Measurements from ENCODE around the gene RBBP9.

DNA sequence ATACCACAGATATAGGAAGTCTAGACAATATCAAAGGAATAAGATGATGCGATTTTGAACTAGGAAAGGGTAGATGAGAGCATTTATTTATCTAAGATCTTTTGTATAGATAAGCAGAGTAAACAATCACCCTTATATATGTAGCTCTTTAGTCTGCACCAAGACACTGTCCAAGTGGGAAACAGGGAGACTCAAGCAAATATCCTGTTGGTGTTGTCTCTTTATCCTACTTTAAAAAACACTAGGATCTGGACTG lies 587.0 kb upstream of the FLRT3 start:
- PRO-cap: no peak

DNA sequence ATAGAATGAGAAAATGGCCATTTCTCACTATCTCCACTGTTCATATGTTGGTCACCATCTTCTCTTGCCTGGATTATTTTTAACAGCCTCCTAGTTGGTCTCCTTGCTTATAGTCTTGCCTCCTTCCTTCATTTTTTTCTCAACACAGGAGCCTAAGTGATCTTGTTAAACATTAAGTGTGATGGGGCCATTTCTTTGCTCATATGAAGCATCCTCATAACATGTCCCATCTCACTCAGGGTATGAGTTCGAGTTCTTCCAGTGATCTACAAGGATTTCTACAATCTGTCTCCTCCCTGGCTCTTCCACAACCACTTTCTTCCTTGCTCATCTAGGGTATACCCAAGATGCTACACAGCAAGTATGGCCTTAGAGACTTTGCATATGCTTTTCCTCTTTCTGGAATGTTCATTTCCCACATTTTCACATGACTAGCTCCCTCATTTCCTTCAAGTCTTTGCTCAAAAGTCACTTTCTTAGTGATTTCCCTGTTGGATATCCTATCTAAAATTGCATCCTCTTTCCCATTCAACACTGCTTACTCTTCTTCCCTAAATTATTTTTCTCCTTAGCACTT lies 233.4 kb downstream of the KIF16B start:
- PRO-cap: no peak

DNA sequence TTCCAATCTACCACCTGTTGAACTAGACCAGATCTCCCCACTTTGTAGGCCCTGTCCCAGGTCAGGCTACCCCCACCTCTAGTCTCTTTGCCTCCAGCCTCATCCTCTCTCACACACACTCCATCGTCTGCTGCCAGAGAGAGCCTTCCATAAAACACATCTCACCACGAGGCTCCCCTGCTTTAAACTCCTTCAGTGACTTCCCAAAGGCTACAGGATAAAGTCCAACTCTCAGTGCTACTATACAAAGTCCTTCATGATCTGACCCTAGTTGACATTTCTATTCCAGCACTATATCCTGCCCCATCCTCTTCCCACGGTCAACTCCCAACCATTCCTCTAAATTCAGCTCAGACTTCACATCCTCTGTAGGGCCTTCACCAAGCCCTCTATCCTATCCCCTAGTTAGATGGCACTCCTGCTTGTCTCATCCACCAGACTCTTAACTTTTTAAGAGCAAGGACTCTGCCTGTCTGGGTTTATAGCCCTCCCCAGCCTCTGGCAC lies 36.2 kb downstream of the KIF16B start:
- PRO-cap: no peak

GRCh38 chr20:16607556-16608132 lies 34.4 kb upstream of the KIF16B start:
- PRO-cap: no peak

- PRO-cap: no peak
These were observed 24.2 kb upstream of the PCSK2 start for GRCh38 chr20:17202525-17203218.

DNA sequence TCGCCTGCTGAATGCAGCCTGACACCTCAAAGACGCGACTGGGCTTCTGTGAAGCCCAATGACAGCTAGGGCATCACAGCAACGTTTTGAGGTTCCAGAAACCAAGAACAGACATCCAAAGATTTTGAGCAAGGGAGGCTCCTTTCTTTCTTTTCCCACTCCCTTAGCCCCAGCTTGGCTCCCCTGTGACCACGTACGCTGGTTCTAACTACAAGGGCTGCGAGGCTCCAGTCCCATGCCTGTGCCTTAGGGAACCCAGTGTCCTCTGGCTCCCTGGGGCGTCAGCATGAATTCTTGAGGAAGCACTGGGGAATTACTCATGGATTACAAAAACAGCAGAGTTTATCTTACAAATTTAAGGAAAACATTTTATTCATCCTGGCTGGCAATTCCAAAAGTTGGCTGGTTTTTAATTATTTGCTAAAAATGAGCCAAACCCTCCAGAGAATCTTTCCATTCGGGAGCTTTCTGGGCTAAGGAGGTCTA lies 99.7 kb downstream of the BFSP1 start:
- PRO-cap: no peak

DNA sequence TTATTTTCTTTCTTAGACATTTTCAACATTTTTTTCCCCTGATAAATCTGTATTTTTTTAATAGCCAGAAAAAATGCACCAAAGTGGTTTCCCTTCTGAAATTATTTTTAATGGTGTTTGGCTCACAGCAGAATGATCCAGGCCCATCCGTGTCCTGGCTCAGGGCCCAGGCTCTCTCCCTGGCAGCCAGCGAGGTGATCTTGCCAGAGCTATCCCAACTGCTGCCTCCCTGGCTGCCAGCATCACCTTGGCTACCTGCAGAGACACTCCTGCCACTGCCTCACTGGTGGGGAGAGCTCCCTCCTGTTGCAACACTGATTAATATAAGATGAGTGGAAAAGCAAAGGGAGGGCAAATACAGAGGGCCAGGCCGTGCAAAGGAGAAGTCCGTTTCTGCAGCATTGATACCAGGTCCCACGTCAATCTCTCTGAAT lies 13.0 kb upstream of the DSTN start:
- PRO-cap: no peak

- PRO-cap: no peak
These were observed 50.2 kb downstream of the BANF2 start for GRCh38 chr20:17749858-17750489.

DNA sequence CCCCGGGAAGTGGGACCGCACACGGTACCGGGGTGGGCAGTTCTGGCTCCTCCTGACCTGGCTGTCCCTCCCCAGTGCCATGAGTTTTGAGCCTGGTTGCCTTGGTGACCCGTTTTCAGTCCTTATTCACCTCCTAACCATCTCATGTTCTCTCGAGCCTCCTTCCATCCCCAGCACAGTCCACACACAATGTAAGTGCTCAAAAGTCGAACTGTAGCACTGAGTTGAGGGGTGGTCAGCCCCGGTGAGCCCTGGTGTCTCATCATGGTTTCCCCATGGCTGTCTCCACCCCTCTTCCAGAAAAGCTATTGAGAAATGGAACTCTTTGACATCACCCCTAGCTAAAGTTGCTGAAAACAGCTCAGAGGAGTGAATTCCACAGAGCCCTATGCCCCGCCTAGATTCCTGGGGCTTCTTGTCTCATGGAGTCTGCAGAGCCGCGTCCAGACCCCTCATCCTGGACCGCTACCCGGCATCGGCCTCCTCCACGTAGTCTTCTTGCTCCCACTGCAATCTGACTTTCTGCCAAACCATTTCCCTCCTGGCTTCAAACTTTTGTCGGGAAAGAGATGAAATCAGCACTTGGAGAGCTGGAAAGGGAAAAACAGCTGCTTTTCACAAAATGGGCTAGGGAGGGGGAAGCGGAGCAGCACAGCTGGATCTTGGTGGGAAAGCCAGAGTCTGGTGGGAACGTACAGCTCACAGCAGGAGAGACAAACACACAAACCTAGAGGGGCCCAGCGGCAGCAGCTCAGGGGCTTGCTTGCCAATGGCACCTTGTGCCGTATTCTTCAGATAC lies 132.3 kb downstream of the SNX5 start:
- PRO-cap: no peak

GRCh38 chr20:17875247-17875733 lies 93.3 kb downstream of the SNX5 start:
- PRO-cap: no peak

DNA sequence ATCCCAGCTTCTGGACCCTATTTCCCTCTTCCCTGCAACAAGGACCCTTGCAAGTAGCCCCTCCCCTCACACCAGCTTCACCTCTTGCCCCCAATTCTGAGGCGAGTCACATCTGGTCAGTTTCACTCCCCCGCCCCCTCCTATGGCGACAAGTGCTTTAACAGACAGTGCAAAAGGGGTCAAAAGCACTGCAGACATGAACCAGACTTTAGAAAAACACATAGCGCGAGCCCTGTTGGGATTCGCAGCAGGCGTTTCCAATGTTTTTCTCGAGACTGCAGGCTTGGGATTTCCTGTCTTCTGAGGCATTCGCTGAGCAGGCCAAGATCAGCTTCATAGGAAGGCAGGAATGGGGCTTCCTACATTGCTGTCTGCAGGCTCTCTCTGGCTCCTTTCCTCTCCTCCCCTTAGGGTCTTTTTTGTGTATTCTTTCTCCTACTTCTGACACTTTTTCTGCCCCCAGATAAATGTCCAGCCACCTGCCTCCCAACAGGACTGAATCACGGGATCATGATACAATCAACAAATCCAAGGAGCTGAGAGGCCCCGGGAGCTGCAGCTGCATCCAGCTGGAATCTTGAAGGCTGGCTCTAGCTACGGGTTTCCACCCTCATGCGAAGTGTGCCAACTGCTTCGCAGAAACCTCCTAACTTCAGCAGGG lies 31.8 kb downstream of the SNX5 start:
- PRO-cap: no peak

DNA sequence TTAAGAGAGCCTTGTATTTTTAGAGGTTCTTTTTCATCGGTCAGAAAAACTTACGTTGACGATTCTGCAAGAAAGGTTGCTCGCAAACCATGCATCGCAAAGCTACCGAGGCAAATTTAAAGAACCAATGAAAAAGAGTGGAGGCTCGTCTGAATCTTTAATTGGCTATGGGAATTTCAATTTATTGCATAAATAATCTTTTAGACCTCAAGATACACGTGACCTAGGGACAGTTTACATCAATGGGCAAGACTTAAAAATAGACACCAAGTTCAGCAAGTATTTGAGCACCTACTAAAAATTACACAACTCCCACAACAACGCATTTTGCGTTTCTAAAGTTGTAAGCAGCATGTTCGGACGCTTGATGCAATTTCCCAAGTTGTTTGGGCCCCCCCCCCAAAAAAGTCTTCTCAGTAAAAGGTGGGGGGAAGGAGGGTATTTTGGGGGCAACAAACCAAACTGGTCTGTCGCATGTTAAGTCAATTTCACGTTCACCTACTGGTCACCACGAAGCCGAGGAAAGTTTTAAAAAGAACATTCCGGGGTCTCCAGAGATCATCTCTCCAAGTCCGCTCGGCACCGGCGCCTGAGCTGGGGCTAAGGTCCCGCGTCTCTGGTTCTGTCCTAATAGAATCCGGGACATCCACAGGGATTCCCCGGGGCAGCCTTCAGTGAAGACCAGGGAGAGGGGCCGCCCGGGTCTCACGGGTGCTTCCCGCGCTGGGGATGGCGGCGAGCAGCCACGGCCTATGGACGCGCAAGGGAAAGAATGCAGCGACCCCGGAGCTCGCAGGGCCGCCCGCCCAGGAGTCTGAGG lies 844 bp downstream of the SNX5 start:
- PRO-cap: no peak

DNA sequence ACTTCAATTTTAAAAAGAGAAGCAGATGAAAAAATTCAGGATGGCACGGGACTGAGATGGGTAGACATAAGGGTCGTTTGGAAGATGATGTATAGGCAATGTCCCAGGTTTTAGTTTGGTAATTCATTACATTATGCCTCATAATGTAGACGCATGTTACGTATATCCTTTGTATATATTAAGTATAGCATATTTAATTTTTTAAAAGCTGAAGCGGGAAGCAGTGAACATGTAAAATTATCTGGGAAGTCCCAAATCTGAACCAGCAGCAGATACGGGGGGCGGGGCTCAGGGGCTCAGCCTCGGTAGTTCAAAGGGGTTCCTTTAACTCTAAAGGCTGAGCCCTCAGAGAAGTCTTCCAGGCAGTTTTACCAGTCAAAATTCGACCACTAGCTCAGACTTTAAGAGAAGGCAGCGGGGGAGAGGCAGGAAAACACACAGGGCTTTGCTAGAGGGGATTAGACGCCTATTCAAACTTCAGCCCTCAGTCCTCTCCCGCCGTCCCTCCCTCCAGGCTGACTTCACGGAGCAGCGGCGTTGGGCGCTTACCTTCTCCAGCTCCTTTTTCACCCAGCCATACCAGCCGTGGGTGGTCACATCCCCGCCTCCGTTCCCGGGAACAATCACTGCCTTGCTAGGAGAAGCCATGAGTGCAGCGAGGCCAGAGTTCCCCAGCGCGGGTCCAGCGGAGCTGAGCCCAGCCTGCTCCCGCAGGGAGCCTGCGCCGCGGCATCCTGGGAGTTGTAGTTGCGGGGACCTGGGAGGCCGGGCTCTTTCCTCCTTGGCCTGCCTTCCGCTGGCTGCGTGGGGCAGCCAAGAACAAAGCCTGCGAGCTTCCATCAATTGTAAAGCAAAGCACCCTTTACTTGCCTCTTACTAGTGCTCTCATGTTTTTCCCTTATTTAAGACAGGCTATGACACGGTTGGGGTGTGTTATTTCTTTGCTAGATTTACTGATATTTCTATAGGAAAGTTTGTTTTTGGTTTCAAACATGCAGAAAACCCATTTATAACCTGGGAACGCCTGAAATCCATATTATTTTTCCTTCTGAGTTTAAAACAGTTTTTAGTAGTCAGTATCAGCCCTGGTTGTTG lies at the start of gene RBBP9:
TSS of gene RBBP9 (minus strand) at position 706 of the 1,095 bp plus-strand sequence.
- PRO-cap: unidirectional peak, plus-strand start at position 397 of the sequence; bidirectional peak, plus-strand start at position 812 of the sequence, minus-strand start at position 514 of the sequence

- PRO-cap: no peak
These were observed 23.3 kb upstream of the SMIM26 start for GRCh38 chr20:18543888-18544324.

GRCh38 chr20:19012500-19013057 lies 199.0 kb downstream of the SCP2D1 start:
- PRO-cap: no peak

DNA sequence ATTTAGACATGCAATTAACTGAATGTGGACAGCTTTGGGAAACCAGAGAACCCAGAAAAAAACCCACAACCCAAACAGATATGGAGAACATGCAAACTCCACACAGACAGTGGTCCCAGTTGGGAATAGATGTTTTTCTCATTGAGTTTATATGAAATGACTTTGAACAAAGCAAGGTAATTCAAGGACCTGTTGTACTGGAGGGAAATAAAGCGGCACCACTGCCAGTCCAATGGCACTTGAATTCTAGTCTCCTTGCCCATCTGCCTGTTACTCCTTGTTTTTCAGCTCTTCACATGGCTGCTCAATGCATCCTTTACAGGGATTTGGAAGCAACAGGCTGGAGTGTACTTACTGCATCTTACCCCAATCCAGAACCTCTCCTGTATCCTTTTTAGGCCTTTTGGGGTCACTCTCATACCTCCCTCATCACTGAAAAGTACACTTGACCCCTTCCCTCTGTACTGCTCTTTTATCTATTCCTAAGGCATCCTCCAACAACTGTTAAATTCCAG lies 179.7 kb upstream of the SLC24A3 start:
- PRO-cap: no peak

DNA sequence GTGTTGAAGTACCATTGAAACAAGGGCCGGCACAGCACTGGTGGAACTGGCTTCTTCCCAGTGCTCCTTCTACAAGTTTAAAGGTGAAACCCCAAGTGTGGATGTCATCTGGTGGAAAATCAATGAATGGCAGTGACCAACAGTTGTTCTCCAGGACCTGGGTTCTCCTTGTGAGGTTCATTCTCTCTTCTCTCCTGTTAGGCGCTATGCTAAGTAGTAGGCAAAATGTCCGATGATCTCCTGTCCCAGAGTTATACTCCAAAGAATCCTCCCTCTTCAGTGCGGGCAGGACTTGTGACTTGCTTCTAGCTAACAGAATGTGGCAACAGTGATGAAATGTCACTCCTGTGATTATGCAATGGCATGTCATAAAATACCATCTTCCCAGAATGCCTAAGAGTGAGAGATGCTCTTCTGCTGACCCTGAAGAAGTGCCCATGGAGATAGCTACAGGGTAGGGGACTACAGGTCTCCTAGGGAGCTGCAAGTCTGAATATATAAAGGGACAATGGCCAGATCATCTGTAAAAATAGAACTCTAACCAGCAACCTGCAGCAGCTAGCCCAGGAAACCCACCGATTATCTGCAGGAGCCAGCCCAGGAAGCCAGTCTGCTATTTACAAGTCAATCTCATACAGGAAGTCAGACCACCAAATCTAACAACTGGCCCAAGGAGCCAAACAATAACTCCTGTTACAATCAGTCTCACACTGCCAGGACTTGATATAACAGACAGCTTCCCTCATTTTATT lies 14.7 kb upstream of the RIN2 start:
- PRO-cap: no peak

- PRO-cap: no peak
These were observed 1.2 kb upstream of the RIN2 start for GRCh38 chr20:19756887-19757154.

- PRO-cap: no peak
These were observed 37.7 kb downstream of the RIN2 start for GRCh38 chr20:19795536-19796284.

- PRO-cap: no peak
These were observed 113.0 kb upstream of the NAA20 start for GRCh38 chr20:19904188-19904494.

Data from SUDHL5 (cell line).